Osteoblast (primary cell): ENCODE measurements around the gene SEMA3A.

- CAGE, long polyA plus RNA = no peak
- RRBS = no CpG with 5 or more reads among the region's 1 CpG
Measured at GRCh38 chr7:78944204-78944684, 509.2 kb downstream of the MAGI2 start.

DNA sequence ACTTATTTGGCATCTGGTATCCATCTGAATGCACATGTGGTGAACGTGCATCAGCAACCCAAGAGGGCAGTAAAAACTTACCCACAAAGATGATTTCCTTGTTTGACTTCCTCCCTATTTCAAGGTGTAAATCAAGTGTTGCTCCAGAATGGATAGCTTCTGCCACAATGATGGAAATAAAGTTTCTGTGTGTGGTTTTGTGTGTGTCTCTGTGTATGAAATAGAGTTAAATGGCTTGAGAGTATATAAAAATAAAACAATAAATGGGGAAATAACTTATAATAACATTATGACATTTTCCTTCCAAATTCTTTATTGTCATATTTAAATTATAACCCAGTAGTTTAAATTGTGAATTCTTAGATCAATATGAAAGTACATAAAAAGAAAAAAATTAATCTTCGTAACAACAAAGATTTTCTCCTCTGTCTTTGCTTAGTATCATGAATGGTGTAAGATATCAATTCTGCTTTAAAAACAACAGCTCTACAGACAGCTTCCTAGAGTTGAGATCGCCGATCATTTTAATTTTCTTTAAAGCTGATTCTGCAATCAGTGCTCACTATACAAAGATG lies 500.1 kb downstream of the MAGI2 start:
- CAGE, long polyA plus RNA = no peak
- RRBS = no CpG with 5 or more reads among the region's 4 CpGs

DNA sequence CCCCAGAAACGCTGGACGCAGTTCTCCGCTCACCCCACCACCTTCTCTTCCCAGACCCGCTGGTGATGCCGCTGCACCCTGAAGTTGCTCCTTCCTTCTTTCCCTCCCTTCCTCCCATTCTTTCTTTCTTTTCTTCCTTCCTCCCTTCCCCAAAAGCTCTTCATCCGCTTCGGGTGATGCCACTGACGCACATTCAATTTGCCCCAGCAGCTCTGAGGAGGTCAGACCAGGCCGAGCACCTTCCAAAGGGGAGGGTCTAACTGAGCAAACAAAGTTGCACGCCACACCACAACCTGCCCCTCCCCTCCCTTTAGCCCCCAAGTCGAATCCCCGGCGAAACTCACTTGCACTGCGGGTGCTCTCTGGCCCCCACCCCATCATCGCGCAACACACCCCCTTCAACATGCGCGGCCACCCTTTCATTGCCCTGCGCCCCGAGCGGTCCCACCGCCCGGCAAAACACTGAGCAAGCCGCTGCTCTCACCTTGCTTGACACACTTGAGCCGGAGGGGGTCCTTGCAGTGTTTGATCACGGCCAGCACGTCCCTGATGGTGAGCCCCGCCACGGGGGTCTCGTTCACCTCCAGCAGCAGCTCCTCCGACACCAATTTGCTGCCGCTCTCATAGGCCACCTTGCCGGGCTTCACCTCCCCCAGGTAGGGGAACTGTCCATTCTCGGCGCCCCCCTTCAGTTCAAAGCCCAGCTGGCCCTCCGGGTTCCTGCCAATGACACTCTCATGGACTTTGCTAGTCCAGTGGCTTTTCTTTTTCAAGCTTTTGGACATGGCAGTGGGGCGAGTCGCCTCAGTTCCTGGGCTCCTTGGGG lies 718 bp downstream of the MAGI2 start:
- CAGE, long polyA plus RNA = start-site peak on the plus strand centred at position 413 of the sequence, 231 bp wide, 56 and 111 reads in 2 replicates
- RRBS = 3% methylated on average over 10 of the region's 38 CpGs

DNA sequence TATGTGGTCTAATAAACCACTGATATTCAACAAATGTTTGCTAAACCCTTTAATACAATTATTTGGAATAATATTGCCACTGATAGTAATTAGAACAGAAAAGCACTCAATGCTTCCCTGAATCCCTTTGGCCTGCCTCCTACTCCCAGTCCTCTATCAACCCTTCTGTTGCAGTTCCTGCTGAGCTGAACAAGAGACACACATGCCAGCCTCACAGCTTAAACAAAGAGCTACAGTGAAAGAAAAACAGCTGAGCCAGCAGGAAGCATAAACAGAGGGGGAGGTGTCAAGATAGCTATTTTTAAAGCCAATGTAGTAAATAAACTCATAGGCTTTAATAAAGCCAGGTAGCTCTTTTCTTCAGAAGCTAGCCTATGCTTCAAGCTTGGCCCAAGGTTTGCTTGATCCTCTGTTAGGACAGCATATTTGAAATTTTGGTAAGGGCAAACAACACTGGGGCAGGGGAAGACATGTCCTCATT lies 6.8 kb upstream of the GNAI1 start:
- CAGE, long polyA plus RNA = no peak

DNA sequence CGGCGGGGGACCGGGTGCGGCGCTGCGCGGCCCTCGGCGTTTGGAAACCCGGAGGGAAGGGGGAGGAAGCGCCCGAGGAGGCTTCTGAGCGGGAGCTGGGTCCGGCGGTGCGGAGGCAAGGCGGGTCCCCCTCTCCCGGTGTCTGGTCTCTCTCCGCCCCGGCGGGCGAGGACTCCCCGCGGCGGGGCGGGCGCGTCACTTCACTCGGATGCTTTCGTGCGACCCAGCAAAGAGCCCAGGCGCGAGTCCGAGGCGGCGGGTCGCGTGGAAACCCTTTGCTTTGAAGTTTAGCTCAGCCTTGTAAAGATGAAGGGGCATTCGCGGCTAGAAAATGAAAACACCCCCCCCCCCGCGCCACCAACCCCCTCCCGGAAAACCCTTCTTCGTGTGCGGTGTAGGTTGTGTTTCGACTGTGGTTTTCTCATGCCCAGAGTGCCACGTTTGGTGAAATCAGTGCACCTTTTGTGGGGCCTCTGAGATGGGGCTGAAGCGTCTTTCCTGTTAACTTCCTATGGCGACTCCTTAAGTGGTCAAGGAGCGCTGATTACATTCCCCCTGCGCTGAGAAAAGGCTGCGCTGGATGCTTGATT lies 773 bp downstream of the GNAI1 start:
- CAGE, long polyA plus RNA = no peak
- RRBS = 3% methylated on average over 12 of the region's 52 CpGs

- CAGE, long polyA plus RNA = no peak
- RRBS = no CpG with 5 or more reads among the region's 3 CpGs
Measured at GRCh38 chr7:80210470-80210780, 75.8 kb downstream of the GNAI1 start.

GRCh38 chr7:80859505-80860057 lies 59.3 kb downstream of the SEMA3C start:
- CAGE, long polyA plus RNA = no peak
- RRBS = no CpG with 5 or more reads among the region's 6 CpGs

GRCh38 chr7:80883558-80884175 lies 35.2 kb downstream of the SEMA3C start:
- CAGE, long polyA plus RNA = no peak
- RRBS = no CpG with 5 or more reads among the region's 2 CpGs

DNA sequence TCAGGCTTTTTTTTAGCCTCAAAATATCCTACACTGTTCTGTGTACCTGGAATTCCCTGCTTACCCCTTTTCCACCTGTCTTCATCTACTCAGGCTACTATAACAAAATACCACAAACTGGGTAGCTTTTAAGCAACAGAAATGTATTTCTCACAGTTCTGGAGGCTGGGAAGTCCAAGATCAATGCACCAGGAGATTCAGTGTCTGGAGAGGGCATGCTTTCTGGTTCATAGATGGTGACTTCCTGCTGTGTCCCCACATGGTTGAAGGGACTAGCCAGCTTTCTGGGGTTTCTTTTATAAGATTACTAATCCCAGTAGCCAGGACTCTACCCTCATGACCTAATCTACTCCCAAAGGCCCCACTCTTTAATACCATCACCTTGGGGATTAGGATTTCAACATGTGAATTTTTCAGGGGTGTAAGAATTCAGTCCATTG lies 229.8 kb downstream of the CACNA2D1 start:
- CAGE, long polyA plus RNA = no peak

DNA sequence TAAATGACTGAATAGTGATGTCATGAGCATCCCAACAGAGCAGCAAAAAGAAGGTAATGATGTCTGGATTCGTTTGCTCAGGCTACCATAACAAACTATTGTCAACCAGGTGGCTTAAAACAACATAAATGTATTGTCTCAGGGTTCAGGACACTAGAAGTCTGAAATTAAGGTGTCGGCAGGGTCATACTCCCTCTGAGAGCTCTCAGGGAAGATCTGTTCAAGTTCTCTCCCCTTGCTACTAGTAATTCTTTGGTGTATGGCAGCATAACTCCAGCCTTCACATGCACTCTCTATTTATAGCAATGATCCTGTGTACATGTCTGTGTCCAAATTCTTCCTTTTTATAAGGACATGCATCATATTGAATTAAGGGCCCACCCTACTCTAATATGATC lies 27.3 kb downstream of the CACNA2D1 start:
- CAGE, long polyA plus RNA = no peak
- RRBS = no CpG with 5 or more reads among the region's 2 CpGs

DNA sequence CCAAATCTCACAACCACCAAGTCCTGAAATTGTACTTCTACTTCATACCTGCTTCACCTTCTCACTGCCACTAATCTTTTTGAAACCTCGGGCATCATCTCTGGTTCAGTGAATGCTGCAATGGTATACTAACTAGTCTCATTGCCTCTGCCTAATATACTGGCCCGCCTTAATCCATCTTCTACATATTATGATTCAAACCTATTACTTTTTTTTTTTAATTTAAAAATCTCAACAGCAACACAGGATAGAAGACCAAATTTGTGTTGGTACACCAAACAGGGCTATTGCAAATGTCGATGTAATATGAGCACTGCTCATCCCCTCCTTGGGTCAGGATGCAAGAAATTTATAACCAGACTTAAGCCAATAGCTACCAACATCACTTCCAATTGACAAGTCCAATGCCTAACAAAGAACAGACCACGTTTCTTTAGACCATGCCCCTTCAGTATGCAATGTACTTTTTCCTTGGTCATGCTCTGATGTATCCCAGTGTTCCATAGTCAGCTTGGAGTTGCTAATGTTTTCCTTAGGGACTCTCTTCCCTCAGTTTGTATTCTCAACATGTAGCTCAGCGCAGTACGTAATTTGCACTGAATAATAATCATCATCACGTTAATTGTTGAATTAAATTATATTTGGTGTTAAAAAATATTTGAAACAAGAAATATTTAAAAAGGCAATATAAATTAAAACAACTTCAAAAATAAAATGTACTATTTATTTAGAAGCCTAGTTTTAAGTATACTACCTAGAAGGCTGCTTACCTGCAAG lies 7.9 kb downstream of the CACNA2D1 start:
- CAGE, long polyA plus RNA = no peak
- RRBS = no CpG with 5 or more reads among the region's 7 CpGs

GRCh38 chr7:82805321-82805984 lies 357.2 kb downstream of the PCLO start:
- CAGE, long polyA plus RNA = no peak
- RRBS = no CpG with 5 or more reads among the region's 7 CpGs

DNA sequence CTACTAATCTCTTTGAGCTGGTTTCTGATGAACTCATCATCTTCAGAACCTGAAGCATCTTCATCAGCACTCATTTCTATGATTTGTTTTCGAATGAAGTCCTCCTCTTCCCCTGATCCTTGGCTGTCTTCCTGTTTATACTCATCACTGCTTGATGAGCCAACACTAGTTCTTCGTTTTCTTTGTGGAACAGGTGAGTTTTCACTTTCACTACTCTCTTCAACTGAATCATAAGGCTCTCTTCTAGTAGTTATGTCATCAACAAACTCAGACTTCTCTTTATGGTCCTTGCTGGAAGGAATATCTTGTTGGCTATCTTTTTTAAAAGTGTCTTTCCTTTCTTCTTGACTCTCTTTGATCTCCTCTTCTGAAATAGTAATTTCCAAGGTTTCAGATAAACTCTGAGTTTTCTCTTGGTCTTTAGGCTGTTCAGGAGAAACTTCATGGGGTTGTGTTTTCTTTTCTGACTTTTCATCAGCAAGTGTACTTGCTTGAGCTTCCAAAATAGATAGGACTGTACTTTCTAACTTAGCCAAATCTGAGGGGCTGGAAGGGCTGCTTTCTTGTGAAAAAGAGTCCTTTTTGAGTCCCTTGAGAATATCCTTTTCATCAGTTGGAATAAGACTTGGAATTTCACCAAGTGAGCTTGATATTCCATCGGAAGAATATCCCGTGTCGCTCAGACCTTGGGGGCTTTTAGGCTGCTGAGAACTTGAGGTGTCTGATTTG lies 206.3 kb downstream of the PCLO start:
- CAGE, long polyA plus RNA = no peak
- RRBS = no CpG with 5 or more reads among the region's 5 CpGs

DNA sequence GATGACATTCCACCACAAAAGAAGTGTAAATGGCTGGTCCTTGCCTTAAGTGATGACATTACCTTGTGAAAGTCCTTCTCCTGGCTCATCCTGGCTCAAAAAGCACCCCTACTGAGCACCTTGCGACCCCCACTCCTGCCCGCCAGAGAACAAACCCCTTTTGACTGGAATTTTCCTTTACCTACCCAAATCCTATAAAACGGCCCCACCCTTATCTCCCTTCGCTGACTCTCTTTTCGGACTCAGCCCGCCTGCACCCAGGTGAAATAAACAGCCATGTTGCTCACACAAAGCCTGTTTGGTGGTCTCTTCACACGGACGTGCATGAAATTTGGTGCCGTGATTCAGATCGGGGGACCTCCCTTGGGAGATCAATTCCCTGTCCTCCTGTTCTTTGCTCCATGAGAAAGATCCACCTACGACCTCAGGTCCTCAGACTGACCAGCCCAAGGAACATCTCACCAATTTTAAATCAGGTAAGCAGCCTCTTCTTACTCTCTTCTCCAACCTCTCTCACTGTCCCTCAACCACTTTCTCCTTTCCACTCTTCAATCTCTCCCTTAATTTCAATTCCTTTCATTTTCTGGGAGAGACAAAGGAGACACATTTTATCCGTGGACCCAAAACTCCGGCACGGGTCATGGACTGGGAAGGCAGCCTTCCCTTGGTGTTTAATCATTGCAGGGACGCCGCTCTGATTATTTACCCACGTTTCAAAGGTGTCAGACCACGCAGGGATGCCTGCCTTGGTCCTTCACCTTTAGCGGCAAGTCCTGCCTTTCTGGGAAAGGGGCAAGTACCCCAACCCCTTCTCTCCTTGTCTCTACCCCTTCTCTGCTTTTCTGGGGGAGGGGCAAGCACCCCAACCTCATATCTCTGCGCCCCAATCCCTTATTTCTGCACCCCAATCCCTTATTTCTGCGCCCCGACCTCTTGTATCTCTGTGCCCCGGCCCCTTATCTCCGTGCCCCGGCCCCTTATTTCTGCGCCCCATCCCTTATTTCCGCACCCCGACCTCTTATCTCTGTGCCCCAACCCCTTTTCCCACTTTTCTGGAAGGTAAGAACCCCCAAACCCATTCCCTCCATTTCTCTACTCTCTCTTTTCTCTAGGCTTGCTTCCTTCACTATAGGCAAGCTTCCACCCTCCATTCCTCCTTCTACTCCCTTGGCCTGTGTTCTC lies 188.8 kb downstream of the SEMA3E start:
- CAGE, long polyA plus RNA = no peak
- RRBS = no CpG with 5 or more reads among the region's 28 CpGs

DNA sequence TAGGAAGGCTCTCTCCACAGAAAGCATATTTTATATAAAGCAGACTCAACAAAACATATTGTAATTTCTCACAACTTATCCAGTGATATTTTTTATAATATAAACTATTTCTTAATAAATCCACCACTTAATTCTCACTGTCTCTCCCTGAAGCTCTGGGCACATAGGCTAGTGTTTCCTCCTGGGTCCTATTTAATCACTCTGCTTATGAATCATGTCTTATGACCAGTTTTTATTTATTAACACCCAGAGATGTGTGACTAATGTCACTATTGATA lies 5.3 kb downstream of the SEMA3E start:
- CAGE, long polyA plus RNA = no peak

GRCh38 chr7:84194406-84195486 lies at the start of gene SEMA3A:
TSS of gene SEMA3A (minus strand) at chr7:84194789.
- CAGE, long polyA plus RNA = no peak
- RRBS = 9% methylated on average over 2 of the region's 18 CpGs

DNA sequence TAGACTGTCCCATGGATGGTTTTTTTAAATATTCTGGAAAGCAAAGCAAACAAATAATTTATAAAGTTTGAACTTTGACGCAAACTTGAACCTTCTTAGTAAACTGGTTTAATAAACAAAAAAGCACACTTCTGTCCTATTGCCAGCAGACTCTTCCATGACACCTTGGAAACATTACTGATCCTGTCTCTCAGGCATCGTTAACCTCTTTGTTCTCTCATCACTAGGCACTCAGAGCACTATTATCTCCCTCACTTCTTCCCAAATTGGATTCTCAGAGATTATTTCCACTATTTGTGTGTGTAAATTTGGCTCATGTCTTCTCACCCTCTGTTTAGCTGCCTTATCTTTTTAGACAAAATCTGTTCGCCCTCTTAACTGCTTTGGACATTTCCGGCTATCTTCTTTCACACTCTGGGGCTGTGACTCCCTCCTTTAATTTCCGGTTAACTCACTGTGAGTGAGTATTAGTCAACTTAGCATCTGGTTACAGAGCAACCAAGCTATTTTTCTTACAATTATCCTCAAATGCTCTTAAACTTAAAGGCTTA lies 177.4 kb upstream of the SEMA3A start:
- CAGE, long polyA plus RNA = no peak
- RRBS = no CpG with 5 or more reads among the region's 5 CpGs

- CAGE, long polyA plus RNA = no peak
- RRBS = no CpG with 5 or more reads among the region's 4 CpGs
Measured at GRCh38 chr7:84701839-84702411, 484.9 kb downstream of the SEMA3D start.

- CAGE, long polyA plus RNA = no peak
- RRBS = no CpG with 5 or more reads among the region's 5 CpGs
Measured at GRCh38 chr7:87166225-87166655, 14.0 kb downstream of the DMTF1 start.

DNA sequence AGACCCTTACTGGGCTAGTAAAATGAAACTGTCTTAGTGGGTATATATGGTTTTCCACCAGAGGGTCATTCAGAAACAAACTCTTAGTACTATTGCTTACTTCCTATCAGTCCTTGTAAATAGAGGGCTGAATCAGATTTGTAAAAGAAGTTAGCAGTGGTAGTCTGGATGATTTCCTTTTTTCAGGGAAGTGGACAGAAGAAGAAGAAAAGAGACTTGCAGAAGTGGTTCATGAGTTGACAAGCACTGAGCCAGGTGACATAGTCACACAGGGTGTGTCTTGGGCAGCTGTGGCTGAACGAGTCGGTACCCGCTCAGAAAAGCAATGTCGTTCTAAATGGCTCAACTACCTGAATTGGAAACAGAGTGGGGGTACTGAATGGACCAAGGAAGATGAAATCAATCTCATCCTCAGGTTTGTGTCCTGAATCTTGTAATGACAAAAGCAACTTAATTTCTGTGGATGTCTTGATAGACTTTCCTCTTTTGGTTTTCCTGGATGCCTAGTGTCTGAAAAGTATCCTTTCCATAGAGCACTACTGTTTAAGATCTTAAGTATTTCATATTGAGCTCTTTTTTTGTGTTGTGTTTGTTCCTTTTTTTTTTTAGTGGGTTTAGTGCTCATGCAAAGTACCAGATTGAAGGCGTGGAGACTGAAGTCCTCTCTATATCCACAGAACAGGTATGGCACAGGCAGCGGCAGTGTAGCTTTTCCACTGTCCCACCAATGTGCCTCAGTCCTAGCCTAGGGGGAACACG lies 32.1 kb downstream of the DMTF1 start:
- CAGE, long polyA plus RNA = no peak
- RRBS = no CpG with 5 or more reads among the region's 7 CpGs